Right atrium auricular region (tissue), 2 donors: ENCODE data around the genes KIF5C, RBM43 and TNFAIP6.

DNA sequence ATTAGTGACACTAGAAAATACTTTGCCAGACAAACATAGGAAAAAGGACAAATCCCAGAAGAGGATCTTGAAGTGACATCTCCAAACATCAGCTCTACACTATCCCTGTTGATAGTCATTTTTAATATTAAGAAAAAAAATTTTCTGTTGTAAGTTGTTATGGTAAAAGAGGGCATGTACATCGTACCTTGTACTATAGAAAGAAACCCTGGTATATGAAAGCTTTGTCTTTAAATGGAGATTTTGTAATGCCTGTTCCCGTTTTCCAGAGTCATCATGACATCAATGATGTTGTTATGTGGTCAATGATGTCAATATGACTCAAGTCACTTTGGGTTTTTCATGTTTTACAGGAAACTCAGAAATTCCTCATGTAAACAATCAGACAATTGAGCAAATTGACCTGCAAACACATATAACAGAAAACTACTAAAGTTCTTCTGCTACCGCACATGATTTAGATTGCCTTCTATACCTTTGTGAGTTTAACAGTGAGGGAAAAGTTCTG lies 4.2 kb upstream of the KYNU start:
- PRO-cap: no peak
- RAMPAGE, long total RNA, 2 experiments: no peak in any of the 2 experiments

DNA sequence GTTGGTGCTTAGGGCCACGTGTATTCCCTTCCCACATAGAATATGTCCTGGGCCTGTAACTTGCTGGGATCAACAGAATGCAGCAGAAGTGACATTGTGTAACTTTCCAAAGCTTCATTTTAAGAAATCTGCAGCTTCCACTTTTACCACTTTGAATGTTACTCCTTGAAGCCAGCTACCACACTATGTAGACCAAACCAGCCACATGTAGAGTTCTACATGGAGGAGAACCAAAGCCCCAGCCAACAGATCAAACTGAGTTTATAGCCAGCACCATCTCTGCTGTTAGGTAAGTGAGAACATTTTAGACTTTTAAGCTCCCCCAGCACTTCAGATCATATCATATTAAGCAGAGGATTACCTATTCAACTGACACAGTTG lies 58.4 kb upstream of the ARHGAP15 start:
- PRO-cap: no peak
- RAMPAGE, long total RNA, 2 experiments: no peak in any of the 2 experiments

GRCh38 chr2:143474654-143475033 lies 345.4 kb downstream of the ARHGAP15 start:
- PRO-cap: no peak
- RAMPAGE, long total RNA, 2 experiments: no peak in any of the 2 experiments

GRCh38 chr2:143936584-143937218 lies 395.6 kb downstream of the GTDC1 start:
- PRO-cap: bidirectional peak, plus-strand start at chr2:143937064, minus-strand start at chr2:143936793
- RAMPAGE, long total RNA, 2 experiments: no peak in any of the 2 experiments

DNA sequence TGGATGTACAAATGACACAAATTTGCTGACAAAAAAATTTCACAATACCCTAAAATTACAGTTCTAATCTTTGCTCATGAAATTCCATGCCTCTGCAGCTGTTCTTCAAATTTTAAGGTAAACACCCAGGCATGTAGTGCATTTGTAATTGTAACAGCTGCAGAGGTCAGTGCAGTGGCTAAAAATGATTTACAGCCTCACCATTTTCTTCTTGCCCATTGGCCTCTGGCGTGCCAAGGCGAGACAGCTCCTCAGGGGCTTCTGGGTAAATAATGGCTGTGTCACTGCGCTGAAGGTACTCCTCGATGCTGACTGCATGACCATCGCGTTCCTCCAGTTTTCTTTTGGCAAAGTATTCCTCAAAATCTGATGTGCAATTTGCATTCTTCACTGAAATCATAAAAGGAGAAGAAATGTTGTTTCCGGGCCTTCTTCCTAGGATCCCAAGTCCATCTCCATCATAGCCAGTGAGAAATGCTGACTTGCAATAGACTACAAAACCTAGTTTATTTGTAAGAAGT lies 72.4 kb upstream of the GTDC1 start:
- PRO-cap: no peak
- RAMPAGE, long total RNA, 2 experiments: no peak in any of the 2 experiments

- PRO-cap: no peak
- RAMPAGE, long total RNA, 2 experiments: no peak in any of the 2 experiments
Observed at GRCh38 chr2:144434745-144435542, 85.0 kb downstream of the ZEB2 start.

- PRO-cap: no peak
- RAMPAGE, long total RNA, 2 experiments: no peak in any of the 2 experiments
Observed at GRCh38 chr2:144698056-144698578, 178.2 kb upstream of the ZEB2 start.

DNA sequence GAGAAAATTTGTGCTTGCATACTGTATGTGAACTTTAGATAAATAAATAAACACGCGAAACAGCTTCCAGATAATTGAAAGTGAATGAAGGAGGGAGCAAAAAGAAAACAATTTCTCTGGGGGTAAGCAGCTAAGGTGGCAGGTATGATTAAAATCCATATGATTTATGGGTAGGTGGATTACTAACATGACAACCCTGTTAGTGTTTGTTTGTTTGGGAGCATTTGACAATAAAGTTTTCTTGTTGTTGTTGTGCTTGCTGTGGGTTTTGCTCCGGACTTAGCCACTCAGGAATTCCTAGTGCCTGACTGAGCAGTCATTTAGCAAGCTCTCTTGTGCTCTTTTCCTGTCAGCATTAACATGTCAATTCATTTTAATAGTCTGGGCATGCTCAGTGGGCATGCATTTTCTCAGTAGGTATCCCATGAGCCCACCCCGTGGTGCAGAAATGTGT lies 674.7 kb upstream of the ZEB2 start:
- PRO-cap: no peak
- RAMPAGE, long total RNA, 2 experiments: no peak in any of the 2 experiments

GRCh38 chr2:147711041-147711531 lies 133.7 kb upstream of the ACVR2A start:
- PRO-cap: no peak
- RAMPAGE, long total RNA, 2 experiments: no peak in any of the 2 experiments

DNA sequence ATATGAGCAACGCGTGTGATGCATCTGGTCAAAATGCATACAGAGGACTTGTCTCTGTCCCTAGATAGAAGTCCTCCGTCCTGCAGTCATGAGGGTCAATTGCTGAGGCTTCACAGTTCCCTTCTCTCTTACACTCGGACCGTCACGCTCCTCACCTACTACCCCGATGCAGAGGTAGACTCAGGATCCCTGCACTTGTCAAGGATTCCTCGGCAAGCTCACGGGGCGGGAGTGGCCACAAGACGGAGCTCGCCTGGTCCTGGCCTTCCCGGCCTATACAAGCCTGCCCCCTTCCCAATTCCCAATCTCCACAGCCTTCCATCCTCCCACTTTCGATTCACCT lies 355 bp downstream of the ORC4 start:
- PRO-cap: no peak
- RAMPAGE, long total RNA, 2 experiments: no peak in any of the 2 experiments

DNA sequence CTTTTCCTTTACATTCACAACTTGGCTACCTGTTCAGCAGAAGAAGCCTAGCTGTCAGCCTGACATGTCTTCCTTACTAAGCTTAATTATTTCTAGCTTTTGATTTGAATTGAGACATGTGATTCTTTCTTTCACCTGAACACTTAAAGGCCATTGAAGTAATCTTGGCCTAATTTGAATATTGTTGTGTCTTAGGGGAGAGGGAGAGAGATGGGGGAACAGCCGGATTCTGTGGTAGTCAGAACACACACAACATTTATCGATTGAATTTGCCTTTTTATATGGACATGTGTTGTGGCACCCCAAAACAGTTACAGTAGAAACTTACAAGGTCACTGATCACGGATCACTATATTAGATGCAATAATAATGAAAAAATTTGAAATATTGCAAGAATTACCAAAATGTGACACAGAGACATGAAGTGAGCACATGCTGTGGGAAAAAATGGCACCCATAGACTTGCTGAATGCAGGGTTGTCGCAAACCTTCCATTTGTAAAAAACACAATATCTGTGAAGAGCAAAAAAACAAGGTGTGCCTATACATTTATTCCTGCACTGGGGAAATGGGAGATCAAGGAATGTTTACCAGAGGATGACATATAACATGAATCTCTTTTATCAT lies 240.9 kb downstream of the MBD5 start:
- PRO-cap: no peak
- RAMPAGE, long total RNA, 2 experiments: no peak in any of the 2 experiments

DNA sequence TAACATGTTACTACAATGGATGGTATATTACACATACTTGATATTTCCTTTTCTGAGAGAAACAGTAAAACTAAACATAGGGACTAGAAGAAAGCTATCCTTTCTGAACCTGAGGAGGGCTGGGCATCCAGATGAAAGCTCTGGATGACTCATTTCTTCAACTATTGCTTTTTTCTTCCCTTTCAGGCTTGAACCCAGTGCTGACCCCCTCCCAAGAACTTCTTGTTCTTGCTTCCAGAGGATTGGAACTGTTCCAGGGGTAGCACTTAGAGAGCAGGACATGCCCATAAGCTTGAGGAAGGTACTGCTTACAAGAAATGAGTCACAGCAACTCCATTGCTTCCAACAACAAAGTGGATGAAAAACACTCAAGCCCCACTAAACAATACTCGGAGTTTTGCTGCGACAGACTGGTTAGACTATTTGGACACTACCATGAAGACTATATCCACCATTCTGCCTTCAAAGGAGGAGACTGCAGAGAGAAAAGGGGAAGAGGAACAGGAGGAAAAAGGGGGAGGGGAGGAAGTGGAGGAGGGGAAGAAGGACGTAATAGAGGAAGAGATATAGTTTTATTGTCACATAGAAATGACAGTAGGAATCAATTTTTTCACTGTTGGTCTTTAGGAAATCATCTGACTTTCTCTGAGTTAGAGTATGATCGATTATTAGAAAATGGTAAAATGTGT lies 1.6 kb upstream of the EPC2 start:
- PRO-cap: no peak
- RAMPAGE, long total RNA, 2 experiments: no peak in any of the 2 experiments

GRCh38 chr2:148874797-148875392 lies at the start of gene KIF5C:
Gene KIF5C (plus strand): TSS chr2:148875227.
- PRO-cap: unidirectional peak, plus-strand start at chr2:148875227
- RAMPAGE, long total RNA, 2 experiments: no peak in any of the 2 experiments

- PRO-cap: no peak
- RAMPAGE, long total RNA, 2 experiments: no peak in any of the 2 experiments
Observed at GRCh38 chr2:148877324-148877925, 2.4 kb downstream of the KIF5C start.

DNA sequence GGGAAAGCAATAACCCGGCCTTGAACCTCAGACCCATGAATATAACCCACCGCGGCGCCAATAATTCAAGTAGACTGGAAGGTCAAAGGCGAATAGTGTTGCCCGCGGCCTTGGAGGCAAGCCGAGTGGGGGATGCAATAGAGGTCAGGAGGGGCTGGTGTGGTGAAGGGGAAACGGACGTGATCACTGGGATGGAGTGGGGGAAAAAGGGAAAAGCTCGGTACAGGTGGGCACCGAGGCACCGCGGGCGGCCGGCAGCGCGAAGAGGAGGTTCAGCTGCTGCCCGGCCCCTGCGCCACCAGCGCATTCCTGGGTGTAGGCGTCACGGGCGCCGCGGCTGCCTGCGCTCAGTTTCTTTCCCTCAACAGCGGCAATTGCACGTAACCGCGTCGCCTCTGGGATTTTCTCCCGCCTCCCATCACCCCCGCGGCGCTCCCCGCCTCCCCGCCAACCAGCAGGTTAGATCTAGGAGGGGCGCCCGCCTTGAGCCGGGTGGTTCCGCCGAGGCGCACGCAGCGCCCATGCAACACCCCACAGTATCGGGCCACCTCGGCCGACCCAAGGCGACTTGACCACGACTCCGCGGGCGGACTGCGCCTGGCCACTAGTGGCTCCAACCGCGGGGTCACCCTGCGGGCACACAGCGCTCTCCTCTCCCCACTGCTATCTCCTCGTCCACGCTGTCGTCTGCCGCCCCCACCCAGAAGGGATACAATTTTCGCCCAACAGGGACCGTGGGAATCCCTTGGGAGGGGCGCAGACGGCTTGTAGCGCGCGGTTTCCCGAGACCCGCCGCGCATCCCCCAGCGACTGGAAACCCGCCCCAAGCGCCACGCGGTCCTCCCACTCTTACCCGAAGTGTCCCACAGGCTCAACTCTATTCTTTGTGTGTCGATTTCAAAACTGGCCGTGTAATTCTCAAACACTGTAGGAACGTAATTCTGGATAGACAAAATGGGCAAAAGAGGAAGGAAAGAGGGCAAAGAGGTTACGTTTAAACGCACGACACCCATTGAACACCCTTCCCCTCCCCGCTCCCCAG lies 1.3 kb downstream of the RND3 start:
- PRO-cap: bidirectional peak, plus-strand start at position 306 of the sequence, minus-strand start at position 311 of the sequence; bidirectional peak, plus-strand start at position 350 of the sequence, minus-strand start at position 376 of the sequence; bidirectional peak, plus-strand start at position 880 of the sequence, minus-strand start at position 860 of the sequence
- RAMPAGE, long total RNA, 2 experiments: no peak in any of the 2 experiments

- PRO-cap: no peak
- RAMPAGE, long total RNA, 2 experiments: no peak in any of the 2 experiments
Observed at GRCh38 chr2:150526917-150527271, 39.4 kb upstream of the RND3 start.

- PRO-cap: bidirectional peak, plus-strand start at chr2:151261350, minus-strand start at chr2:151261264; bidirectional peak, plus-strand start at chr2:151261489, minus-strand start at chr2:151261409; unidirectional peak, minus-strand start at chr2:151261892
- RAMPAGE, long total RNA, 2 experiments: start-site peak on the minus strand in 1 of 2 experiments, at chr2:151261767-151261898 at its widest, 21 reads per replicate
Observed at GRCh38 chr2:151261184-151262207, at the start of gene RBM43. Gene RBM43 (minus strand): TSS chr2:151261863.

DNA sequence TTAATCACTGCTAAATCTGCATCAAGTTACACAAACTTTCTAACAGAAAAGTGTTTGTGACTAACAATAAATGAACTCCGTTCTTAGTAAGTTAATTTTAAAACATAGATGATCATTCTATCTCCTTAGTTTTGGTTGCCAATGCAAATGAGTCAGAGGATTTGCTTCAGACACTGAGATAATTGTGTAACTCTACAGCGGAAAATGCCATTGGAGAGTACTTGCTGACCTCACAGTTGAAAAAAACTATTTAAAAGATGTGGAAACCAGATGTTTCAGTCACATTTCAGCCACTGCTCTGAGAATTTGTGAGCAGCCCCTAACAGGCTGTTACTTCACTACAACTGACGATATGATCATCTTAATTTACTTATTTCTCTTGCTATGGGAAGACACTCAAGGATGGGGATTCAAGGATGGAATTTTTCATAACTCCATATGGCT lies at the start of gene TNFAIP6:
Gene TNFAIP6 (plus strand): TSS at position 278 of the 444 bp plus-strand sequence.
- PRO-cap: unidirectional peak, plus-strand start at position 278 of the sequence
- RAMPAGE, long total RNA, 2 experiments: start-site peak on the plus strand in 2 of 2 experiments, centred at position 279 of the sequence, 27 to 41 reads per replicate

GRCh38 chr2:151410653-151411015 lies 932 bp downstream of the RIF1 start:
- PRO-cap: no peak
- RAMPAGE, long total RNA, 2 experiments: no peak in any of the 2 experiments

GRCh38 chr2:151826488-151827306 lies 1.5 kb downstream of the ARL5A start:
- PRO-cap: no peak
- RAMPAGE, long total RNA, 2 experiments: no peak in any of the 2 experiments